ENCODE results near the genes HSP90B1 and HCFC2.

- RRBS = no CpG with 5 or more reads among the region's 1 CpG
These were observed 12.9 kb downstream of the SYCP3 start for GRCh38 chr12:101726178-101726982.

GRCh38 chr12:101749348-101750109, 10.3 kb upstream of the SYCP3 start:
- RRBS = no CpG with 5 or more reads among the region's 7 CpGs

DNA sequence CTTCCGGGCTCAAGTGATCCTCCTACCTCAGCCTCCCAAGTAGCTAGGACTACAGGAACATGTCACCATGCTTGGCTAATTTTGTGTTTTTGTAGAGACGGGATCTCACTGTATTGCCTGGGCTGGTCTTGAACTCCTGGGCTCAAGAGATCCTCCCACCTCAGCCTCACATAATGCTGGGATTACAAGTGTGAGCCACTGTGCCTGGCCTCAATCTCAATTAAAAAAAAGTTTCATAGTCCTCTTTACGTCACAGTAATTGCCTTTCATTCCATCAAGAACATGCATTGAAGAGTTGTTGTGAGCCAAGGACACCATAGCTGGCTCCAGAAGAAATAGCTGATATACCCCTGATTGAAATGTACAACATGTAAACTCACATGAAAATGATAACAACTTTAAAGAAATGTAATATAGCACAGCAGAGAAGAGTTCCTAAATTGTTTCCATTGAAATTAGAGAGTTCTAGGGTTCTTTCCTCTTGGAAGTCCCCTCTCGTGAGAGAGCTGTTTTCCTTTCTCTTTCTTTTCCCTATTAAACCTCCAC, 11.6 kb downstream of the DRAM1 start:
- RRBS = no CpG with 5 or more reads among the region's 4 CpGs

DNA sequence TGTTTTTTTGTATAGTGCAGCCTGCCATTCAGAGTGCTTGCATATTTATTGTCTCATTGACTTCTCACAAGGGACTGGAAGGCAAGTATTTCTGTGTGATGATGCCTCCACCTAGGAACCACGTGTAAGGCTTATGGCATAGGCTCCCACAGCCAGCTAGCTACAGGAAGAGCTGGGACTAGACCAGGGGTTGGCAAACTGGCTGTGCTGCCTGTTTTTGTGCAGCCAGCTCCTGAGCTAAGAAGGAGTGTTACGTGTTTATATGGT, 970 bp downstream of the PARPBP start:
- RRBS = no CpG with 5 or more reads among the region's 2 CpGs

- RRBS = no CpG with 5 or more reads among the region's 3 CpGs
These were observed 1.8 kb downstream of the IGF1 start for GRCh38 chr12:102478376-102479057.

GRCh38 chr12:102479058-102479911, 1.1 kb downstream of the IGF1 start:
- RRBS = no CpG with 5 or more reads among the region's 12 CpGs

DNA sequence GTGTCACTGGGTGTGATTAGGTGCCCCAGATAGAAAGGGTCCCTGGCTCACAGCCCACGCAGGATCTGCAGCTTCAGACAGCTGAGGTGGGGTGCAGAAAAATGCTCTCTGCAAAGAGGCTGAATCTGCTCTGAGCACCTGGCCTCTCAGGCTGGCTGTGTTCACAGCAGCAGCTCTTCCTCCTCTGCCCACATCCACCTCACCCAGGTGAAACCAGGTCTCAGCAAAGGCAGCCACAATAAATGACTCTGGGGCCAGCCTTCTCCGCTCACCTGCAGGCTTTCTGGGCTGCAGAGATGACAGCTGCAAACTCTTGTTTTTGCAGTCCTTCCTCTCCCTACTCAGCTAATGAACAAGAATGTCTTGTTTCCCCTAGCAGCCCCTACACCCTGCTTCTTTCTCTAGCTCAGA, 28.4 kb upstream of the HSP90B1 start:
- RRBS = no CpG with 5 or more reads among the region's 2 CpGs

DNA sequence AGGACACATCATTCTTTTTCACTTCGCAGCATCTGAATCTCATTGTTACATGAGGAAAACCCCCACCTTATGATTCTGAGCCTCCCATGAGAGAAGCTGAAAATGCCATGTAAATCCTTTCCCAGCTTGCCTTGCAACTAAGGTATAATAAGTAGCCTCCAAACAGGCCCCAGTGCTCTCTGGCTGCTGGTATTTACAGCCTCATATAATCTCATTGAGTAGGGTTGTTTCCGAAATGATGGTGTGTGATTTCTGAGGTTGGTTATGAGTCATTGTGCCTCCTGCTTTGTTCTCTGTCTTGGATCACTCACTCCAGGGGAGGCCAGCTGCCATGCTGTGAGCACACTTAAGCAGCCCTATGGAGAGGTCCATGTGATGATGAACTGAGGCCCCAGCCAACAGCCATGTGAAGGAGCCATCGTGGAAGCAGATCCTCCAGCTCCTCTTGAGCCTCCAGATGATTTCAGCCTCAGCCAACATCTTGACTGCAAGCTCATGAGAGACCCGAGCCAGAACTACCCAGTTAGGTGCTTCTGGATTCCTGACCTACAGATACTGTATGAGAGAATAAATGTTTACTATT, 4.9 kb upstream of the HSP90B1 start:
- RRBS = no CpG with 5 or more reads among the region's 4 CpGs

GRCh38 chr12:103929066-103929806, 974 bp upstream of the HSP90B1 start:
- RRBS = 3% methylated on average over 6 of the region's 38 CpGs

DNA sequence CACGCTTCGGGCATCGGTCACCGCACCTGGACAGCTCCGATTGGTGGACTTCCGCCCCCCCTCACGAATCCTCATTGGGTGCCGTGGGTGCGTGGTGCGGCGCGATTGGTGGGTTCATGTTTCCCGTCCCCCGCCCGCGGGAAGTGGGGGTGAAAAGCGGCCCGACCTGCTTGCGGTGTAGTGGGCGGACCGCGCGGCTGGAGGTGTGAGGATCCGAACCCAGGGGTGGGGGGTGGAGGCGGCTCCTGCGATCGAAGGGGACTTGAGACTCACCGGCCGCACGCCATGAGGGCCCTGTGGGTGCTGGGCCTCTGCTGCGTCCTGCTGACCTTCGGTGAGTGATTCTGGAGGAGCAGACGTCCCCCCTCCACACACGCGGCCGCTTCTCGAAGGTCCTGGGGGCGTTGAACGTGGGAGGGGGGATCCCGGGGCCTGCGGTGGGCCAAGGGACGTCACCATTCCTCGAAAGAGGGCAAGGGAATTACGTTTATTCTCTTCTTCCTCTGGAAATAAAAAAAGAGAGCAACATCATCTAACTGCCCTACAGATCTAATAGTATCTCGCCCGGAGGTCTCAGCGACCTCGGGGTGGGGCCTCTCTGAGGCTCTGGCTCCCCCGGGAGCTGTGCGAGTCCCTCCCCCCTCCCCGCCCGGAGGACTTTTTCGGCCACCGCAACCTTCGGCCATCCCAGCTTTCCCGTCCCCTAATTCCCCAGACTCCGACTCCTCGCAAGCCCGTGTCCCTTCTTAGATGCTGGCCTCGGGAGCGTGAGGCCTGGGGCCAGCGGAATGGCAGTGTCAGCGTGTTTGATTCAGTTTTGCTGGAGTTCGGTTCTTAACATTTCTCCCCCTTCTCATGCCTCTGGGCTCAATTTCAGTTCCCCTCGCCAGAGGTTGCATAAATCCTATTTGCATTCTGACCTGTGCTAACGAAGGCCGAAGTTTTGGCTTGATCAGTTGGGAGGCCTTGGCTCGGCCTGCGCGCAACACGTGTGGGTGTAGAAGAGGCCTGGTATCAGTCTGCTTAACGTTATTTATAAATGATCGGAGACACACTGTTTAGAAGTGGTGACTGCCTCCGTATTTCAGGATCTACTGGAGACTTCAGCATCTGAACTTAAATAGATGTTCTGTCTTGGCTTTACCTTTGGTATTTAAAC, at the start of gene HSP90B1:
Gene HSP90B1, plus strand, starts transcription at position 180 of the 1,159 bp plus-strand sequence.
- RRBS = 3% methylated on average over 4 of the region's 74 CpGs

GRCh38 chr12:103933766-103934511, 3.7 kb downstream of the HSP90B1 start:
- RRBS = no CpG with 5 or more reads among the region's 8 CpGs

DNA sequence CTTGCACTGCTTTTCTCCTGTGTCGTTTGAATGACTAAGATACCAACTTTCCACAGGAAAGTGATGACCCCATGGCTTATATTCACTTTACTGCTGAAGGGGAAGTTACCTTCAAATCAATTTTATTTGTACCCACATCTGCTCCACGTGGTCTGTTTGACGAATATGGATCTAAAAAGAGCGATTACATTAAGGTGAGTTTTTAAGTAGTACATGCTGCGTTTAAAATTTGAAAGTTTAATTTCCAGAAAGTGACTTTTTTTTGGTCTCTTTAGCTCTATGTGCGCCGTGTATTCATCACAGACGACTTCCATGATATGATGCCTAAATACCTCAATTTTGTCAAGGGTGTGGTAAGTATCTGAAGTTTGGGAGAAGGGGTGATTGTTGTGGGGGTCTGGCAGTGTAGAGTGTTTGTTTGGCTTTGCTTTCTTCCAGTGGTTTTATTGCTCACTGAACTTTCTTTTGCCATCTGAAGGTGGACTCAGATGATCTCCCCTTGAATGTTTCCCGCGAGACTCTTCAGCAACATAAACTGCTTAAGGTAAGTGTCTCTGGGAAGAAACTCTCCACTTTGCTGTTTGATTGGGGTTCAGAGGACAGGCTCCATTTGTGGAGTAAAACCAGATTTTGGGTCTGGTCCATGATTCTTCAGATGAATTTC, 11.3 kb downstream of the HSP90B1 start:
- RRBS = no CpG with 5 or more reads among the region's 10 CpGs

- RRBS = no CpG with 5 or more reads among the region's 8 CpGs
These were observed 12.1 kb downstream of the HSP90B1 start for GRCh38 chr12:103942018-103942963.

DNA sequence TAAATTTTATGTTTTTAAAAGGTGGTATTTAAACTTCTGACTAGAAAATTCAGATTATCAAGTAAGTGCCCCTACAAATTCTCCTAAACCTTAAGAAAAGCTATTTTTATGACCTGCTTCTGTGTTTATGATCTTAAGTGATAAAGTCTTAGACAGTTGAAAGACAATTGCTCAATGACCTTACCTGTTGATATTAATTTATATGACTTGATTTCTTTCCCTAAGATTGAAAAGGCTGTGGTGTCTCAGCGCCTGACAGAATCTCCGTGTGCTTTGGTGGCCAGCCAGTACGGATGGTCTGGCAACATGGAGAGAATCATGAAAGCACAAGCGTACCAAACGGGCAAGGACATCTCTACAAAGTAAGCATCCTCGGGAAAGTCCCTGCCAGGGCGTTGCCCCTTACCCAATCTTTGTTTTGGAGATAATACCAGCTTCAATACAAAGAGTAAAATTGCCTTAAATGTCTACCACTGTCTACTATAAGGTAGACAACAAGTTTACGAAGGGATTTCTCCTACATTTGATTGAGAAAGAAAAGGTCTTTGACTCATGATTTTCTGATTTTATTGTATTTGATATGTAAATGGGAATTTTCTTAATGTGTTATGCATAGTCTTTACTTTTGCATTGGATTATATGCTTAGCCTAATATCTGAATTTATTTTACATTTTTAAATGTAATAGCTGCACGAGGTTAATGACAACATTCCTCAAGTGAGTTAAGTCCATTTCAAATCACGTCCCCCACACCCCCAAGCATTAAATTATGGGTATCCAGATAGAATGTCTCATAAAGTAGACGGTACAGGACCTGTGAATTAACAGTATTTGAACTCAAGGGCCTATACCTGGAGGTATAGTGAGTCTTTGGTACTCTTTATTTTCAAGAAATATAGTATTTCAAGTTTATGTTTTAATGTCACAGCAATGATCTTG, 13.2 kb downstream of the UQCC6 start:
- RRBS = no CpG with 5 or more reads among the region's 11 CpGs

GRCh38 chr12:104030486-104030919, 19.5 kb downstream of the GLT8D2 start:
- RRBS = no CpG with 5 or more reads among the region's 25 CpGs

DNA sequence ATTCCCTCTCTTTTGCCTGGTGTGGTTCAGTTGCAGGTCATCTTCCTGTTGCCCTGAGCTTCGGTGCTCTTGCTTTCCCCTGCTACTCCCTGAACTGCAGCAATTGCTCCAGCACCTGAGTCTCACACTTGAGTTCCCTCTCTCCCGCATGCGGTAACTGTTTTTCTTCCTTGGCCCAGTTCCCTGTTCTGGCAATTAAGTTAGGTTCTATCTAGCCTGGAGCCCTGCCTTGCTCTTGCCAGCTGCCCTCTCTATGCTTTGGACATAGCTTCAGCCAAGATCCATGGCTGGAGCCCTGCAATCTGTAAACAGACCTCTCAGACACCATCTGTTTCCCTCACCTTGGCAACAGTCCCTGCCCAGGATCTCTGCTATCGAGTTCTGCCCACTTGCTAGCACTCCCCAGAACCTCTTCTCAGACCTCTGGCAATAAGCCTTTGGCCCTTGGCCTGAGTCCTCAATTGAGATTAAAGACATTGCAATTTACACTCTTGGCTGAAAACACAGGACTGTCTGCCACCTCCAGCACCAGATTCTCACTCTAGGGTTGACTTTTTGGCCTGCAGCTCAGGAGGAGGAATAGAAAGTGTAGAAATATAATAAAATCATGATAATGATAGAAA, 6.0 kb upstream of the GLT8D2 start:
- RRBS = no CpG with 5 or more reads among the region's 4 CpGs

- RRBS = 1% methylated on average over 25 of the region's 64 CpGs
These were observed at the start of gene HCFC2 for GRCh38 chr12:104063681-104064721. TSS of gene HCFC2 (plus strand) at chr12:104064531.

- RRBS = no CpG with 5 or more reads among the region's 18 CpGs
These were observed 10.4 kb upstream of the EID3 start for GRCh38 chr12:104292769-104293947.

DNA sequence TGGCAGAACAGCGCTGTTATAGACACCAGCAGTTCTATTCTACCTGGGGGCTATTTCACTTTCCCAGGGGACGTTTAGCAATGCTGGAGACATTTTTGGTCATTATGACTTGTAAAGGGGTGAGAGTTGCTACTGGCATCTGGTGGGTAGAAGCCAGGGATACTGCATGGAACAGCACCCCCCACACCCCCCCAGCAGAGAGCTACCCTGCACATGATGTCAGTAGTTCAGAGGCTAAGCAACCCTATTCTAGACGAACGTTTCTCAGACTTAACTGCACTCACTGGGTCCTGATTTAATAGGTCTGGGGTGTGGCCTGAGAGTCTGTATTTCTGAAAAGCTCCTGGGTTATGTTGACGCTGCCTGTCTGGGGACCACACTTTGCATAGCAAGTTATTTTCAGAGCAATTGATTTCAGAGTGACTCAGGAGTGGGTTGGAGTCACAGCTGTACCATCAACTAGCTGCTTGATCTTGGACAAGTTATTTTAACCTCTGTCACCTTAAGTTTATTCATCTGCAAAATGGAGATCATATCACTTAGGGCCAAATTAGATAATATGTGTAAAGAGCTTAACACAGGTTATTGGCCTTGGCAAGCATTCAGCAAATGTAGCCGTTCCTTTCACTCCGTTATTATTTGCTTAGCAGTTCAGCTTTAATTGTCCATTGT, 48.5 kb downstream of the CHST11 start:
- RRBS = no CpG with 5 or more reads among the region's 7 CpGs

GRCh38 chr12:104858560-104858959, 99.5 kb downstream of the SLC41A2 start:
- RRBS = no CpG with 5 or more reads among the region's 3 CpGs

Measured in pericardium (tissue), 1 donor.